SK-N-MC (cell line): ENCODE measurements around a stretch of chr3.

- RRBS: no CpG with 5 or more reads among the region's 5 CpGs
Measured at GRCh38 chr3:69116820-69117498, 5.4 kb downstream of the LMOD3 start.

GRCh38 chr3:69199280-69199817 lies 77.0 kb upstream of the LMOD3 start:
- RRBS: no CpG with 5 or more reads among the region's 3 CpGs

GRCh38 chr3:69322009-69322412 lies 63.9 kb downstream of the FRMD4B start:
- RRBS: no CpG with 5 or more reads among the region's 4 CpGs

DNA sequence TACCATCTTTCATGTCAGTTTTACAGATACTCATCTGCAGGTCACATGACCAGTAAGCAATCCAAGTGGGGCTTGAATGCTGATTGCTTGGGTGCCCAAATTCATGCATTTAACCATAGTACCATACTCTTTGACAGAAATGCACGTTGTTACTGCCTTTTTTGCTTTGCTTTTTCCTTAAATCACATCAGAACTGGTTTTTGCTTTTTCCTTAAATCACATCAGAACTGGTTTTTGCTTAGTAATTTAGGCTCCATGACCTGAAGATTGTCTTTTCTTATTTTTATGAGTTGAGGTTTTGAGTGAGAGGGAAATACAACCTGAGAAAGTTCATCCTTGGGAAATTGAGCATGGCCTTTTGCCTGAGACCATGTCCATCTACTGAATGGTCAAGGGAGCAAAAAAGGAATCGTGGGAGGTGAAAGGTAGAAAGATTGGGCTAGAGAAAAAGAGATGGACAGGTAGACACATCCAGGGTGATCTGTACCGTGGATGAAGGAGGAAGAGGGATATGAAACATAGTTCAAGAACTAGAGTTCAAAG lies 46.2 kb downstream of the MITF start:
- RRBS: no CpG with 5 or more reads among the region's 3 CpGs

- RRBS: no CpG with 5 or more reads among the region's 3 CpGs
Measured at GRCh38 chr3:69925936-69926384, 186.7 kb downstream of the MITF start.

- RRBS: no CpG with 5 or more reads among the region's 4 CpGs
Measured at GRCh38 chr3:71026807-71027569, 556.5 kb downstream of the FOXP1 start.

GRCh38 chr3:71056360-71056810 lies 527.1 kb downstream of the FOXP1 start:
- RRBS: no CpG with 5 or more reads among the region's 5 CpGs

DNA sequence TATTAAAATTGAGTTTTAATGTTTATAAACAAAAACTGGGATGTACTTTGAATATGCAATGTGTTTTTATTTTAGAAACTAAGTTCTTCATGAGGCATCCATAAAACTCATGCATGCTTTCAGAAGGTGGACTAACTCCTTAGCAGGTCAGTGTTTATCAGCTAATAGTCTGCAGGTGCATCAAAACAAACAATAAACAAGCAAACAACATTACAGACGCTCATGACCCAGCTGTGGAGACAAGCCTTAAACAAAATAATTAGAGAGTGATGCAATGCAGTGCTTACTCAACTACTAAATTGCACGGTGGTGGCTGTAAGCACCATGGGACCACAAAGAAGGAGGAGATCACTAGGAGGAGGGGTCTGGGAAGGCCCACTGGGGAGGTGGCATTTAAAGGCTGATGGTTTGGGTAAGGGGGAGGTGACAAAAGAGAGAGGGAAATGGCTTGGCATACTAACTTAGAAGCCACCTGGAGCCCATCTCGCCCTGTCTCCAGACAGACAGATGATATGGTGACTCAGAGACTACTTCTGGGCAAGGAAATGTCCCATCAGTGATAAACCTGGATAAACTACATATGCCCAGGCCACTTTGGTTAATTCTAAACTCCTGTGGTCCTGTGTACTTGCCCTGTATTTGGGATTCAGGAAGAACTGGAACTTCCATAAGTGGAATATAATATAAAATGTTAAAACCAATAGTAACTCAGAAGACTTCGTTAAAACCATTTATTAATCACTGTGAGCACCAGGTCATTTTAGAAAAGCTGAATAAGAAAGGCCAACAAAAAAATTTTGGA lies 516.6 kb downstream of the FOXP1 start:
- RRBS: no CpG with 5 or more reads among the region's 4 CpGs

- RRBS: no CpG with 5 or more reads among the region's 20 CpGs
Measured at GRCh38 chr3:71130411-71131434, 452.8 kb downstream of the FOXP1 start.

- RRBS: no CpG with 5 or more reads among the region's 13 CpGs
Measured at GRCh38 chr3:71245852-71246580, 337.5 kb downstream of the FOXP1 start.

DNA sequence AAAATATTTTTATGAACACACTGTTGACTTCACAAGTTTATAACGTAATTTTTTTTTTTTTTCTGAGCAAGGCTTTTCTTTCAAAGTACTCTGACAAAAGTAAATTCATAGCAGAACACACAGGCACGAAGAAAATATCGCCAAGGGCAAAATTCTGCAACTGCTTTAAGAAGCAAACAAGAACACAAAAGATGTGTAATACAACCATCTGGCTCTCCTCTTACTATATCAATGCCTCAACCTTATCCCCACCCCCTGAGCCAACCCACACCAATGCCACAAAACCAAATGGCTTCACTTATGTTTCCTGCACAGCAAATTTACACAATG lies 274.2 kb downstream of the FOXP1 start:
- RRBS: no CpG with 5 or more reads among the region's 3 CpGs

DNA sequence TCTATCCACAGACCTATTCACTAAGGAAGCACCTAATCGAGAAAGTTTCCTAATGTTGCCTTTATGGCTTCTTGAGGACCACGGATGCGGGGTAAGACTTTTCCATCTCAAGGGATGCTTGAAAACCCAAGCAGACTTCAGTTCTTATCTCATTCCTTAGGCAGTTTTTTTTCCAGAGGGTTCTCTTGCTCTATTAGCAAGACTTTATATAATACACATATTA lies 237.1 kb downstream of the FOXP1 start:
- RRBS: no CpG with 5 or more reads among the region's 3 CpGs

GRCh38 chr3:71486773-71487458 lies 96.6 kb downstream of the FOXP1 start:
- RRBS: no CpG with 5 or more reads among the region's 9 CpGs

- RRBS: no CpG with 5 or more reads among the region's 7 CpGs
Measured at GRCh38 chr3:71580460-71581257, 2.9 kb downstream of the FOXP1 start.

GRCh38 chr3:71721444-71722449 lies 3.5 kb downstream of the EIF4E3 start:
- RRBS: no CpG with 5 or more reads among the region's 10 CpGs

- RRBS: no CpG with 5 or more reads among the region's 3 CpGs
Measured at GRCh38 chr3:71728872-71729337, 3.7 kb upstream of the EIF4E3 start.

DNA sequence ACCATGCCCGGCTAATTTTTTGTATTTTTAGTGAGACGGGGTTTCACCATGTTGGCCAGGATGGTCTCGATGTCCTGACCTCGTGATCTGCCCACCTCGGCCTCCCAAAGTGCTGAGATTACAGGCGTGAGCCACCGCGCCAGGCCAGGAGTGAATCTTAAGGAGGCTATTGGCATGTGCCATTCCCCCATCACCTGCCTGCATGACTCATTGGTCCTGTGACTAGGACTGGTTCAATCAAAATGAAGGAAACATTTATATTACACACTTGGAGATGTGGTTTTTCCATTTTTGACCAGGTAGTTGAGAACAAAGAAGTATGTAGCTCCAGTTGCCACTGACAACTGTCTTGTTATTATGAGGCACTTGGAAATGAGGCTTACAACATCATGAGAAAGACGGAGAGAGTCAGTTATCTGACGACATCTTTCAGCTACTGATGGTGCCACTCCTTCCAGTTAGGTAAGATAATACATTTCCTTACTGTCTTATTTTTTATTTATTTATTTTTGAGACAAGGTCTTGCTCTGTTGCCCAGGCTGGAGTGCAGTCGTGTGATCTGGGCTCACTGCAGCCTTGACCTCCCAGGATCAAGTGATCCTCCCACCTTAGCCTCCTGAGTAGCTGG lies 21.7 kb upstream of the PROK2 start:
- RRBS: no CpG with 5 or more reads among the region's 11 CpGs